Pericardium fibroblast (primary cell): ENCODE measurements around a stretch of chr10.

GRCh38 chr10:6088307-6088897 lies 432 bp upstream of the RBM17 start:
- RAMPAGE, long total RNA = no peak

DNA sequence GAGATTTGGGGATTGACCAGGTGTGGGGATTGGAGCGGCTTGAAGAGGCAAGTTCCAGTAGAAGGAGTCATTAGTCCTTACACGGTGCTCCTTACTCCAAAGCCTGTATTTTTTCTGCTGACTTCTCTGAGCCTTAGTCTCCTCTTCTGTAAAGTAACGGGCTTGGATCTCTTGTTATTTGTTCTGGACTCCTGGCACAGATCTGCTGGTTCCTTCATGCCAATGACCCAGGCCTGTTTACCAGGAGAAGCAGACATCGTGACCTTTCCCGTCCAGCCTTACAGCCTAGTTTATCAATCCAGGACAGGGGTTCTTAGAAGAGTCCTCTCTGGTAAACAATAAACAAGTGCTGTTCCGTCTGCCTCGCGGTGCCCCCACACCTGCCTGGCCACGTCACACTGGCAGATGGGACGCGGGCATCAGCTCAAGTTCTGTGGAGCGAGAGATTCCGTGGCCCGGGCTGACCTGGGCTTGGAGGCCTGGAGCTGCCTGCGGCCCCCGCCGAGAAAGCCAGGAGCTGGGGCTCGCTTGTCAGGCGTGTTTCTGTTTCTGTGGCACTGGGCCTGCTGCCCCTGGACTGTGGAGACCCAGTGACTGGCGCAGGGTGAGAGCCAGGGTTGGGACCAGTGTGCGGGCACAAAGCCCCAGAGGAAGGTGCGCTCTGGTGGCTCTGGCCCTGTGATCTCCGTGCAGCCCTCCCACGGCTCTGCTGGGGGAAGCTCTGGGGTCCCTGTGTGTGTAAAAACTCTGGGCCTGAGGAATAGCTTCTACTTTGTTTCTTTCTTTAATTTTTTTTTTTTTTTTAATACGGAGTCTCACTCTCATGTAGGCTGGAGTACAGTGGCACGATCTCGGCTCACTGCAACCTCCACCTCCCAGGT lies 28.5 kb upstream of the PFKFB3 start:
- RAMPAGE, long total RNA = no peak

DNA sequence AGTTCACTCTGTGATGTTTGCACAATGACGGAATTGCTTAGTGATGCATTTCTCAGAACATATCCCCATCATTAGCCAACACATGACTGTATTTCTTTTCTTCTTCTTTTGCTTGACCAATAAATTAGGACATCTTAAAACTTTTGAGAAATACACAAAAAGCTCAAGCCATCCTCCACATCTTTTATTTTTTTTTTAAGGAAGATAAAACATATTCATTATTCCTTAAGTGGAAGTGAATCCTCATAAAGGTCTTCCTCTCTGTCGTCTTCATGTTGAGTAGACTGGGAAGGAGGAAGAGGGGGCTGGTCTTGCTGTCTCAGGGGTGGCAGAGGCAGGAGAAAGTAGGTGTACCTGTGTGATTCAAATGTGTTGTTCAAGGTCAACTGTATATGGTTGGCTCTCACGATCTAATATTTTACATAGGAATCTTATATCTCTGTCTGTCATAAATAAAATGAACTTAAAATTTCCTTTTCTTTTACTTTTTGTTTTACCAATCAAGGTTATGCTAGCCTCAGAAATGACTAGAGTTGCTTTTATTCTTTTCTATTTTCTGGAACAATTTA lies 5.2 kb upstream of the PFKFB3 start:
- RAMPAGE, long total RNA = no peak

DNA sequence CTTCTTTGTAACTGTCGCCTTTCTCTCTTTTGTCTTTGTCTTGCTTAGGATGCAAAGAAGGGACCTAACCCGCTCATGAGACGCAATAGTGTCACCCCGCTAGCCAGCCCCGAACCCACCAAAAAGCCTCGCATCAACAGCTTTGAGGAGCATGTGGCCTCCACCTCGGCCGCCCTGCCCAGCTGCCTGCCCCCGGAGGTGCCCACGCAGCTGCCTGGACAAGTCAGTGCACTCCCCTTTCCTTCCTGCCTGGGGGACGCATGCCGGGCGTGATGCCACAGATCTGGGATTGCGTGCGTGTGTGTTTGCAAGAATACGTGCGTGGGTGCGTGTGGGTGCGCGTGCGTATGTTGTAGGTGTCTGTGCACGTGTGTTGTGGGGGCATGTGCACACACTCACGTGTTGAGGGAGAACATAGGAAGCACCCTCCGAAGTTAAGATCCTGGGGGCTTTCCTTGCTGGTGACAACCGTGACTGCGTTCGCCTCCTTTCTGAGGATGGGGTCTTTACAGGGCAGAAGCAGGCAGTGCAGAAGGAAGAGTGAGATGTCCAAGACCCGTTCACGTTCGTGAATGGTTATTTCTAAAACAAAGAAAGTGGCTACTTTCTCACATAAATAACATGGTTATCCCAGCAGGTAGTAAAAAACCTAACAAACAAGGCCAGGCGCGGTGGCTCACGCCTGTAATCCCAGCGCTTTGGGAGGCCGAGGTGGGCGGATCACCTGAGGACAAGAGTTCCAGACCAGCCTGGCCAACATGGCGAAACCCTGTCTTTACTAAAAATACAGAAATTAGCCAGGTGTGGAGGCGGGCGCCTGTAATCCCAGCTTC lies 23.6 kb downstream of the PFKFB3 start:
- RAMPAGE, long total RNA = no peak

- RAMPAGE, long total RNA = no peak
Observed at GRCh38 chr10:6273212-6273885, 70.6 kb downstream of the PFKFB3 start.

- RAMPAGE, long total RNA = no peak
Observed at GRCh38 chr10:6738162-6738672, 158.1 kb upstream of the PRKCQ start.

DNA sequence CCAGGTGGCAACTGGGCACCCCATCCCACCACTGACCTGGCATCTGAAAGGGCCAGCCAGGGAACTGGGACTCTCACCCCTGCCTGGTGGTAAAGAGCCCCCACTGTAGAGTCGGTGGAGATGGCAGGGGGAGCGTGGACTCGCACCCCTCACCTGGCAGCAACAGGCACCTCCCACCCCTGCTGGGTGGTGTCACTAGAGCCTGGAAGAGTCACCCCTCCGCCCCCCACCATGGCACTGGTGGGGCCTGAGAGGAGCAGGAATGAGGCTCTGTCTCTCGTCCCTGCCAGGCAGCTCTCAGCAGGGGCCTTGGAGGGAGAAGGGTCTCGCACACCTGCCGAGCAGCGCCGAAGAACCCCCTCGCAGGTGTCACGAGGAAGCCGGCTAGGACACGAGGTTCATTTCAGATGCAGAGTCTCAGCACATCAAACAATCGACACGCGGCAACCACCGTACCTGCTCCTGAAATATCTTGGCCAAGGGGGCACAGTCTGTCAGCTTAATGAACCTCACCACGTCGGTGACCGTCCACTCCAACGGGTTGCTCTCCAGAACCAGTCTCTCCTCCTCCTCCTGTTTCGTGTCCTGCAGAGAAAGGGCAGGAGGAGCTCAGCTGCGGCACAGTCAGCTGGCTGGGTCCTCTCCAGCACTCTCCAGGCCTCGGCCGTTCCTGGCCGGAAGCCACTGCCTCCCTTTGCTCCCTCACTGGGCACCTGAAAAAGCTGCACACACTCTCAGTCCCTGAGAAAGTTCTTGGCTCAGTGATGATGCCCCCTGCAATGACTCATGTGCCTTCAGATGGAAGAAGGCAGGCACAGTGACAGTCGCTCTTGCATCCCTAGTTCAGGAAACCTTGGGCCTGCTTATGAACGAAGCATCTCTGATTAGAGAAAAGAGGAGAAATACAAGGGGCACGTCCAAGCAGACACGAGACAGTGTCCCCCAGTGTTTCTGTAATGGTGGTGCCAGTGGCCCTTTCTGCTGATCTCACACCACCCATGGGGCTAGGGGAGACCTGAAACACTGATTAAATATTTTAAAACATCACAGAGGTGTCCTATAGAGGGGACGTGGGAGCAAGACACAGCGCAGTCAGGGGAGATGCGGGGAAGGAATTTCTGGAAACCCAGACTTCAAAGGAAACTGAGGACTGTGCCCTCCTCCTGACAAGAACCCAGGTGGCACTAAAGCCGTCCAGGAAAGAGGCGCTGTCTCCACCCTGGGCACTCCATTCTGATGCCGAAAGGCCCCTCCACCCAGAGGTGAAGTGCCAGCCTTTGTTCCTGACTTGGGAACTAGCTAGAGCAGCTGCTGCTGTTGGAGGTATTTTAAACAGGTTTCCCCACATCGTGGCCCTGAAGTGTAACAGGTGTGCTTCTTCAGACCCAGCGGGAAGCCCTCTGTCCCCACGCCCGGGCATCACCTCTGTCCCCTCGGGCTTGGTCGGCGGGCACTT lies 239.8 kb downstream of the SFMBT2 start:
- RAMPAGE, long total RNA = no peak

GRCh38 chr10:7186416-7187090 lies 224.3 kb downstream of the SFMBT2 start:
- RAMPAGE, long total RNA = no peak

DNA sequence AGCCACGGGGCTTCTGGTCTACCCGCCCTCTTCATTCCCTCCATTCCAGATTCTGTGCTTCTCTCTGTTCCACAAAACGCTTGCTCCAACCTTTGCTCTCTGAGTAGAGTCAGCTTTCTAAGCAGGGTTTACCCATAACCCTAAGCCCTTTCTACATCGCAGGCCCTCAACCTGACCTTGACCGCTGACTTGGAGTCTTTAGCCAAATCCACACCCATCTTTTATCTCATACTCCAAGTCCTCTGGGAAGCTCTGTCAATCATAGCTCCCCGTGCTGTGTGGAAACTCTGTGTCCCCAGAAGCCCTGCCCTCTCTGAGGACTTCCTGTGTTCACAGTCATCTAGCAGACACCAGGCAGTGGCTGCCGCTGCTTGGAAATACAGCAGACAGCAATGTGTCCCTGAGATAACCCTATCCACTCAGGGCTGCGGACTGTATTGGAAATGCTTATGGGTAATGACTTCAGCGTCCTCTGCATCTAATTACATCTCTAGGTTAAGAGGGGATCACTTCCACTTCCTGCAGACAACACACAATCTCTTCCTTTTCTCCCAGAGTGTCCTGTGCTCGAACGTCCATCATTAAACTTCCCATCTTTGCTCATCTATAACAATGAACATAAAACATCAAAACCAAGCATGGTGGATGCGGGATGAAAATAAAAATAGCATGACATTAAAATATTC lies 158.7 kb downstream of the SFMBT2 start:
- RAMPAGE, long total RNA = no peak

DNA sequence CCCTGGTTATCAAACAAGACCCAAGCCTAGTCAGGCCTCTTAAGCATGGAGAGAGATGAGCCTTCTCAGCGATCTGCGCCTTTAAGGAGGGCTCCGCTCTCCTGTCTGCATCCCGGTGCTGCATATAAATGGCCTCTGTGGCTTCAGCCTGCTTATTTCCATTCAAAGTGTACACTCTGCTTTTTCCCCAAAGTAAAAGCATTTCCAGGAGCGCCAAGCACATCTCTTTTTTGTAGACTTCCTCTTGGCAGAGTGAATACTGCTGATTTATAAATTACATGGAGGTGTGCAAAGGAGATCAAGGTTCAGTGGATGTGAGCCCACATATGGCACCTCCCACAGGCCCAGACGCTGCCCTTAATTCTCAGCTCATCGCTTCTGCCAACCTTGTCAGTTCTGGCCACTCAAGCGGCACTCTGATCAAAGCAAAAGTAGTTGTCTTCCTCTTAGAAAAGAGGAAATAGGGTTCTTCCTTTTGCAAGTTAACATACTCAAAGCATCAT lies 70.0 kb upstream of the SFMBT2 start:
- RAMPAGE, long total RNA = no peak

DNA sequence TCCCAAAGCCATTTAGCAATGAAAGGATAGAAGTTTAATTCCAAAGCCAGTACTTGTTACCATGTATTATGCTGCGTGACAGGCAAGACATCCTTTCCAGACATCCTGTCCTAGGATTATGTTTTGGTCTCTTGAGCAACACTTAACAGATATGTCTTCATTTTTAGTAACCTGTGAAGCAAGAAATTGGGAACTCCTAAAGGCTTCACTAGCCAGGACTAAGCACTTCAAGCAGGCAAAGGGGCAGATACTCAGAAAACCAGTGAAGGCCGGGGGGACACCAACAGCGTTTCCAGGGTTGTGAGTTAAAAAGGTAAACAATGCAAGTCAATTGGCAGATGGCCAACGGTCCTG lies 77.5 kb upstream of the SFMBT2 start:
- RAMPAGE, long total RNA = no peak

DNA sequence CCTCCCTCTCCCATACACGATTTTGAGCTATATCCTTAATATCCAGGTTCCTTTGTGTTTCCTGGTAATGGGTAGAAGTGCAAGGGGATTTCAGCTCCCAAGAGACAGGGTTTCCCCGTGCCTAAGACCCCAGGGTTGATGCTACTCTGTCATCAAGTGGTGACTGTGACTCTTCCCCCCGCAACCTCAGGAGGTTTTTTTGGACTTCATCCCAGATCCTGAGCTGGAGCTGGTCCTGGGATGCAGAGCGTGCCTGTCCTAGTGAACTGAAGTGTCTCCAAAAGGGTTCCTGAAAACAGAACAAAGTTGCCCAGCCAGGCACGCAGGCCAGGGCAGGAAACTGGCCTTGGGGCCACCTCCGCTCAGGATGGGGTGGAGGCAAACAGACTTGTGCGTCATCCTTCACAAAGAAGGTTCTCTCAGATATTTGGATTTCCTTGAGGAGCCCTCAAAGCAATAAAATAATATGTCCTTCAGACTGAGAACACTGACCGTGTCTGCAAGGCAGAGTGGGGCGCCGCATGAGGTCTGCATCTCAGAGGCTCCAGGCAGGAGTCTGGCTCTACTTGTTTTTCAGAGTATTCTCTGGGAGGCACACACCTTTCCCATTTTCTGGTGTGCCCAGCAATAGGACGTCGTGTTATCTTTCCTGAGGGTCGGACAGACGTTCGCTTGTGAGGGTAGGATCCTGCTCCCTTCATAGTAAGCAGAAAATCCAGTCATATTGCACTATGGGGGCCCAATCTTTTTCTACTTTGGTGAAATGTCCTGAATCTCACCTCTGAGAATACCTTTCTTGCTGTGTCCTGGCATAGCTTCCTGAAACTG lies 118.8 kb downstream of the ITIH5 start:
- RAMPAGE, long total RNA = no peak

DNA sequence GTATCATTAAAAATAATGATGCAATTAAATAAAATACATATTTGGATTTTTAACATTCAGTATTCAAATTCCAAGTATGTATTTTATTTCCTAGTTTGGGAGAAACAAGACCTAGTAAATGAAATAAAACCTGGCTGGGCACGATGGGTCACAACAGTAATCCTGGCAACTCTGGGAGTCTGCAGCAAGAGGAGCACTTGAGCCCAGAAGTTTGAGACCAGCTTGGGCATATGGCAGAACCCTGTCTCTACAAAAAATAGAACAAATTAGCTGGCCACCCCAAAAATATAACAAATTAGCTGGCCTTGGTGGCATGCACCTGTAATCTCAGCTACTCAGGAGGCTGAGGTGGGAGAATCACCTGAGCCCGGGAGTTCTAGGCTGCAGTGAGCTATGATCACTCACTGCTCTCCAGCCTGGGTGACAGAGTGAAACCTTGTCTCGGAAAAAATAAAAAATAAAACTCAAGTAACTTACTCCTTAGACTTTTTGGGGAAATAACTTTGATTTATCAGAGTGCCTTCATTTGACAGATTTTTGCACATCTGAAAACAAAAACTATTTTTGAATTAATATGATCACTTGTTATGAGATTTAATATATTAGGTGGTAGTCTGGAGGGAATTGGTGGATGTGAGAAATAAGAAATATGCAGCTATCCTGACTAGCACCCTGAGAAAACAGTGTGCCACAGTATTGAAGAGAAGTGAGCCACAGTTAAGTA lies 61.7 kb downstream of the TAF3 start:
- RAMPAGE, long total RNA = no peak

- RAMPAGE, long total RNA = no peak
Observed at GRCh38 chr10:8050290-8051559, 3.8 kb upstream of the GATA3 start.

- RAMPAGE, long total RNA = no peak
Observed at GRCh38 chr10:8070394-8070903, 16.0 kb downstream of the GATA3 start.

DNA sequence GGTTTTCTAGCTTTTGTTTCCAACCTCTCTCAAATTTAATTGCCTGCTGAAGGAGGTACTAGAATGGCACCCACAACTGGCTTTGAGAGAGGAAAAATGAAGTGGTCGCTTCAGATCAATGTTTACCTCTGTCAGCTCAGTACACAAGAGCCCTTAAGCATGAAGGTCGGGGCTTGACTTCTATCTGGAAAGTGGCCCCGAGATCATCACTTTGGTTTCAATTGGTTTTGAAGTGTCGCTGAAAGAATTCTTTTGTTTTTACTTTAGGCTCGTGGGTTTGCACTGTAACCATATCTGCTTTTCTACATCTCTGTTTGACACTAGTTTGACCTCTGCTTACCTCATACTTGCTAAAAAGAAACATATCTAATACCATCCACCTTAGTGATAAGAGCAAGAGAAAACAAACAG lies 361.7 kb downstream of the GATA3 start:
- RAMPAGE, long total RNA = no peak

DNA sequence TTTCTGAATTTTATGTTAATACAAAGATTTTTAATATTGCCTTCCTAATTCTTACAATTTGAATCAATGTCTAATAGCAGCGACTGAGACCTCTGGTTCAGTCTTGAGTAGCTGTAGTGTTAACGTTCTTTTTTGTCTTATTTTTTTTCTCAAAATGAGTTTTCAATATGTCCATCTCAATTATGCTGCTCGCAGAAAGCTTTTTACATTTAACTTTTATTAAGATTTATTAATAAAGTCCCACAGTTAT lies 1407.7 kb downstream of the GATA3 start:
- RAMPAGE, long total RNA = no peak

DNA sequence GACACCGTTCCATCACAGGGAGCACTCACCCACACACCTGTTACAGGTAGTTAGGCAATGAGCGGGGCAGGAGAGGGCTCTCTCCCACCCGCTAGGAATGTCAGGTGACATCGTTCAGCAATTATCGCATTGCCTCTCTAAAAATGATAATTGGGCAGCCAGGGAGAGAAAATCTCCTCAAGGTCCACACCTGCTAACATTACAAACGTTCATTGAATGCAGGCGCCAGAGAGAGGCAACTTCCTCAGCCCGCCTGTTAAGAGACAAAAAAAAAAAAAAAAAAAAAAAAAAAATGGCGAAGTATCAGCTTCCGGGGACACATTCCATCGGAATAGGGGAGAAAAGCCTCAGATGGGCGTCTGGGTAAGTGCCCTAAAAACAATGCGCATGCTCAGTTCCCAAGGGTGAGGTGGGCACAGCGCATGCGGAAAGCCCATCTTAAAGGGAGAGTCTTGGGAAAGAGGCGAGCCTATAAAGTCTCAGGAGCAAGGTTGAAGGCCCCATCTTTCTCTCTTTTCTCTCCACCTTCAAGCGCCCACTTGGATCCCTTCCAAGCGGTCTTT lies 1139.8 kb upstream of the CELF2 start:
- RAMPAGE, long total RNA = no peak

- RAMPAGE, long total RNA = no peak
Observed at GRCh38 chr10:10278431-10278760, 739.3 kb upstream of the CELF2 start.

- RAMPAGE, long total RNA = no peak
Observed at GRCh38 chr10:10797136-10797973, 220.3 kb upstream of the CELF2 start.